Cytotoxic T cell (primary cell): ENCODE measurements around the genes WDR11 and TACC2.

GRCh38 chr10:119056687-119057108 lies 23.9 kb downstream of the EIF3A start:
- PRO-cap, 2 experiments = no peak in any of the 2 experiments

- PRO-cap, 2 experiments = peak in 1 of 2 experiments; most common plus-strand start chr10:119229331 (in 1)
These were observed 22.2 kb downstream of the GRK5 start for GRCh38 chr10:119229089-119230454.

GRCh38 chr10:119281363-119281937 lies 74.1 kb downstream of the GRK5 start:
- PRO-cap, 2 experiments = no peak in any of the 2 experiments

- PRO-cap, 2 experiments = no peak in any of the 2 experiments
These were observed 123.0 kb downstream of the GRK5 start for GRCh38 chr10:119330248-119330795.

DNA sequence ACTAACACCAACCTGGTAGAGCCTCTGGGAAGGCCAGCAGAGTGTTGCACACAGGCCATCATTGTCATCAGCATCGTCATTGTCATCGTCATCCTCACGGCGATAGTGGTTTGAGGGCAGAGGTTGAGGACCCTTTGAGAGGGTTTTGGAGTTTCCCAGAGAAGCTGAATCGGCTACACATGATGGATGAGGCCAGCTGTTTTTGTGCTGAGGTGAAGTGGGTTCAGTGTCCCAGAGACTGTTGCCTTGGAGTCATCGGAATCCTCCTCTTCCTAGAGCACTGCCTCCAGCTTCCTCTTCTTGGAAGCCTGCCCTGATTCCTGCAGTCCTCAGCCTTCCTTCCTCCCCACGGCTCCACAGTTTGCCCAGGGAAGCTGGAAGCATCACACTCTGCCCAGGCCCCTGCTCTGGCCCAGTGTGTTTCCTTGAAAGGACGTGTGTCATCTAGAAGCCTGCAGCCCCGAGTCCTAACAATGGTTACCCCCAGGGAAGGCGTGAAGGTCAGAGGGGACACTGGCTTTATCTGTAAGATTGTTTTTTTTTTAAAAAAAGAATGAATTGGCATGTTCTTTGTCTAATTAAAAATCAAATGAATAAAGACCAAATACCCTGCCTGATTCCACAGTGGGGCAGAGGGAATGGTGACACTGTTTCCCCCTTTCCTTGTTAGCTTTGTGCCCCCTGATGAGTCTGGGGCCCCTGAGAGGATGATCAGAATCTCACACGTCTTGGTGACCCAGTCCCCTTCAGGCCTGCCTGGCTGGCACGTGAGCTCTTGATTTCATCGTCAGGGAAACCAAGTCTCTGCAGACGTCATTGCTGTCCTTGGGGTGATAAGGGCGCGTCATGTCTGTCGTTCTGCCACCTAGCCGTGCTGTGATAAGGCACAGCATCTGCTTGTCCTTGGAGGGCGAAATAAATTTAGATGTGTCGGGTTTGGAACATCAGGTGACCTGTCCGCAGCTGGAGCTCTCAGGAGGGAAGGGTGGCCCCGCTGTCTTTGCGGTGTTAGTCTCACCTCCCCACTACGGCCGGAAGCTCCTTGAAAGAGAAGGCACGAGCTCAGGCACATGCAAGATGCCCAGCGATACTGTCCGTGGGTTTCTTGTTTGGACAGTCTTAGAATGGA lies 128.9 kb downstream of the GRK5 start:
- PRO-cap, 2 experiments = no peak in any of the 2 experiments

DNA sequence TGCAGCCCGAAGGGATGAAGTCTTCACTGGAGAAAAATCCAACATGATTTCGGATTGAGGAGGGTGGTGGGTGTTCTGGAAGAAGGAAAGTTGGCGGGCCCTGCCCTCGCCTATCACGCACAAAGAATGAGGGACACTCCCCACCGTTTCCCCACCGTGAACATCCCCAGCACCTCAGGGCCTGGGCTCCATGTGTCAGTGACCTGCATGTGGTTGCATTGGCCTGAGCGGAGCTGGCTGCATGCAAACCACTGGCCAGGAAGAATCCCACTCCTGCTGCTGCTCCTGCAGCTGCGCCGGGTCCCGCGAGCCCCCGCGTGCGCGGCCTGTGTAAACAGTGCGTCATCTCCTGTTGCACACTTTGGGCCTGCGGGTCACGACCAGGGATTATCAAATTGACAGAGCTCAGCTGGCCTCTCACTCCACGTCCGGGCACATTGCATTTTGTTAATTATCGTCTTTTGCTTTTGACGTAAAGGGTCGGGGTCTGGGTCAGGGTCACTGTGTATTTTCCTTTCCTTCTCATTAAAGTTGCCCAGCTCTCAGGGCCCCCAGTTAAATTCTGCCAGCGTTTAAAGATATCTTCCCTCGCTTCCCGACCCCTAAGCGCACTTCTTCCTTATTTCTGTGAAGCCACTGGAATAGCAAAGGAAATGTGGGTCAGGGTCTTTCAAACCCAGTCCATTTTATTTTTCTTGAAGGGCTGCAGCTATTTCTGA lies 132.6 kb downstream of the RGS10 start:
- PRO-cap, 2 experiments = no peak in any of the 2 experiments

- PRO-cap, 2 experiments = peak in 1 of 2 experiments; most common plus-strand start chr10:119506143 (in 1); most common minus-strand start chr10:119506056 (in 1)
These were observed 36.5 kb downstream of the RGS10 start for GRCh38 chr10:119505956-119506539.

- PRO-cap, 2 experiments = no peak in any of the 2 experiments
These were observed 7.2 kb downstream of the BAG3 start for GRCh38 chr10:119658101-119659115.

DNA sequence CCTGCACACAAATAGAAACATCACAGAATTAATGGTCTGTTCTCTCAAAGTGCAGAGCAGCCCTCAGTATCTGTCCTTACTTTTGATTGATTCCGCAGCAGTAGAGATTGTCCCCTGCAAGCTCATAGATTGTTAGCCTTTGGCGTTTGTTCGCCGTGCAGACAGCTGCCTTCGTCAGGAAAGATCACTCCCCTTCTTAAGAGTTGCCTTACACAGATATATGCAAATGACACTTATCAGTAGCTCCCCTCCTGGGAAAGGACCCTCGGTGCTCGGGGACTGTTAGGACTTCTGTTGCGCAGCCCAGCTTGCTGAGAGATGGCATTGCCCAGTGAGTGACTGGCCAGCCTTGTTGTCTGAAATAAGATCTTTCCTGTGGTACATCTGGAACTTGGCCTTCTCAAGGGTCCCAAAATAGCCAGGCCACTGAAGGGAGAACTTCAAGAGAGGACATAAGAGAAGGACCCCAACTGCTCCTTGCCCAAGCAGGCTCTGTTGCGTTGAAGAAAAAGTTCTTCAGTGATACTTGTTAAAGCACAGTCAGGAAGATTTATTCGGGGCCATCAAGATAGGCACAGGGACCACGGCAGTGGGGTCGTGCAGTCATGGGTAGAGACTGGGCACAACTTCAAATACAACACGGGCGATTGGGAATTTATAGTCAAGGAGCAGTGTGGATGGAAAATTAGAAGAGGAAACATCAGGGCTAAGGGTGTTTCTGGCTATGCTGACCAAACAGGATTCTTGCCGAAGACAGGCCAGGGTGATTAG lies 17.3 kb downstream of the BAG3 start:
- PRO-cap, 2 experiments = no peak in any of the 2 experiments

DNA sequence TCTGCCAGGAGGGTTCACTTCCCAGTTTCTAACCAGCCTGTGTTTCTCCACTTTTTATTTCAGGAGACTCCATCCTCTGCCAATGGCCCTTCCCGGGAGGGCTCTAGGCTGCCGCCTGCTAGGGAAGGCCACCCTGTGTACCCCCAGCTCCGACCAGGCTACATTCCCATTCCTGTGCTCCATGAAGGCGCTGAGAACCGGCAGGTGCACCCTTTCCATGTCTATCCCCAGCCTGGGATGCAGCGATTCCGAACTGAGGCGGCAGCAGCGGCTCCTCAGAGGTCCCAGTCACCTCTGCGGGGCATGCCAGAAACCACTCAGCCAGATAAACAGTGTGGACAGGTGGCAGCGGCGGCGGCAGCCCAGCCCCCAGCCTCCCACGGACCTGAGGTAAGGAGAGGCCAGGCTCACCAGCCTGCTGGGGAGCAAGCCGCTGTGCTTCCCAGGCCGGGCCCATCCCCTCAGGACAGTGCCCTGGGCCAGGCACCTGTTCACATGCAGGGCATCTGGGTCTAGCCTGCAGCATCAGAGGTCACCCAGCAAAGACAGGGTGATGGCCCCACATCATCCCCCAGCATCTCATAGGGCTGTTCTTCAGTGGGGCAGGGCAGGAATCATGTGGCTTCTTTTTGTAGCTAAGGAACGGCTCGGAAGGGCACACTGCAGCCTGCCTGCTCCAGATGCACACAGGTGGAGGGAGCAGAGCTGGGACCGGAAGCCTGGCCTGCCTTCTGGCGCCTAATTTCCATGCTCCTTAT lies 18.8 kb downstream of the BAG3 start:
- PRO-cap, 2 experiments = no peak in any of the 2 experiments

DNA sequence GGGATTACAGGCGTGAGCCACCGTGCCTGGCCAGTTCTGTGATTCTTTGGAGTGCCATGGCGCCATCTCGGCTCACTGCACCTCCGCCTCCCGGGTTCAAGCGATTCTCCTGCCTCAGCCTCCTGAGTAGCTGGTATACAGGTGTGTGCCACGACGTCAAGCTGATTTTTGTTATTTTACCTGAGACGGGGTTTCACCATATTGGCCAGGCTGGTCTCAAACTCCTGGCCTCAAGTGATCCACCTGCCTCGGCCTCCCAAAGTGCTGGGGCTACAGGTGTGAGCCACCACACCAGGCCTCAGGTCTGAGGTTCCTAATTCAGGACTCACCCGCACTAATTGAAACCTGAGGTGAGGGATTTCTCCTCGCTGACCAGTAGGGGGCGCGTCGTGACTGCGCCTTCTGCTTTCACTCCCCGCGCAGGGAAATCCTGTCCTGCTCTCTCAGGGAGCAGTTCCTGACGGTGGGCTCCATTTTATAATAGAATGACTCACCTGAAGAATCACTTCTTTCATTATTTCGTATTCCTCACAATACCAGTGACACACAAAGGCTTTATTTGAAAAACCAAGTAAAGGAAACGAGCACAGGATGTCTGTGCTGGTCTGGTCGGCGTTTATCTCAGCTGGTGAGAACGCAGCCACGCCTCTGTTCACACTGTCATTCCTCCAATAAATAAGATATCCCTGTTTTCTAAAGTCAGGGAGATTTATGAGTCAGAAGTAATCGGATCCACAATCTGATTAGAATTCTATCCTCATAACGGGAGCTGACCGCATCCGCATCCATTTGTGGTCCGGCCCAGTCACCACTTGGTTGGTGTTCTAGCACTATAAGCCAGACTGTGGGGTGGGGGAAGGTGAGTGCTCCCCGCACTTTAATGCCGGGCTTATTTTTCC lies 35.3 kb downstream of the BAG3 start:
- PRO-cap, 2 experiments = no peak in any of the 2 experiments

GRCh38 chr10:119787876-119788282 lies 62.0 kb downstream of the INPP5F start:
- PRO-cap, 2 experiments = no peak in any of the 2 experiments

- PRO-cap, 2 experiments = no peak in any of the 2 experiments
These were observed 19.8 kb downstream of the MCMBP start for GRCh38 chr10:119852788-119853377.

DNA sequence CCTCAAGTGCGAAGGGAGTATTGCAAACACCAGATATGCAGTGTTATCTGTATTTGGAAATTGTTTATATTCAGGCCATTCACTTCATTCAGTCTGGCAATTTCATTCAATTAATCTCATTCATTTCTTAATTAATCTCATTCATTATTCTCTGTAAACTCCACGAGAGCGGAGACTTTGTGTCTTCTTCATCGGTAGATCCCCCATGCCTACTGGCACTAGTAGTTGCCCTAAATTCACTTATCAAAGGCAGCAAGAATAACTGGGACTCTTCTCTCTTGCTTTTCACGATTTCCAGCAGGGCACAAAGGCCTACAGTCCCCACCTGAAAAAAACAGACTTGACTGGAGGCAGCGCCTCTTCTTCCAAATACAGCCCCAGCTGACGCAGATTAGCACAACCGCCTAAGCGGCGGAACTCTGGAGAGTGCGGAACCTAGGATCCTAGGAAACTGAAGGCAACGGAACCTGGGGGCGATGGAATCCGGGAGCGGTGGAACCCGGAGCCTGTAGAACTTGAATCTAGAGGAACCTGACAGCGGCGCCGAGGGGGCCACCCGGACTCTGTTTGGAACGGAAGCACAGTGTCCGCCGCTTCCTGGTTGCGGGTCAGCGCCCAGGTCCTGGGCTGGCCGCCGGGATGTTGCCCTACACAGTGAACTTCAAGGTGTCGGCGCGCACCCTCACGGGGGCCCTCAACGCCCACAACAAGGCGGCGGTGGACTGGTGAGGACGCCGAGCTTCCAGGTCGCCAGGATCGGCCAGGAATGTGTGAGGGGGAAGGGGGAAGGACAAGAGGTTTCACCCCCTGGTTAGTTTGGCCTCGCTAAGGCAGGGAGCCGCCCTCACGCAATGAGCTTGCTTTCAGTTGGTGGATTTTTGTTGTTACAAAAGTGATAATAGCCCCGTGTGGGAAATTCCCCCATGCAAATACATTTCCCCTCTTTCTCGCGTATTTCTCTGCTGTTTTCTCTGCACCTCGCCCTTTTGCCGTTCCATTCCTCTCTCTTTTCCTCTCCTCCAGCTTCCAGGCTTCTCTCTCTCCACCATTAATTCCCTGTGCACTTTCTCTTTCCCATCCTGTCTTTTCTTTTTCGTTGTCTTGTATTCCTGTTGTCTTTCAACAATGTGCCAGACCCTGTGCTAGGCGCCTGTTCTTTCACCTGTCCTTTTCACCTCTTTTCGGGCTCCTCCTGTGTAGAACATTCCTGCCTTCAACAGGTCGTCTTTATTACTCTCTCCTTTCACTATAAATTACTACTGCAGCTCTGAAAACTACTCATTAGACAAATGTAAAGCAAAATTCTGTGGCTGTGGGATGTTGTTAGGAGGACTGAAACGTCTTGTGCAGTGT lies at the start of gene WDR11:
WDR11 (plus strand) TSS at position 581 of the 1,353 bp plus-strand sequence.
- PRO-cap, 2 experiments = peak in 2 of 2 experiments; most common plus-strand start position 397 of the sequence (in 2); most common minus-strand start position 768 of the sequence (in 2)

- PRO-cap, 2 experiments = no peak in any of the 2 experiments
These were observed 261.3 kb downstream of the WDR11 start for GRCh38 chr10:121112367-121112901.

DNA sequence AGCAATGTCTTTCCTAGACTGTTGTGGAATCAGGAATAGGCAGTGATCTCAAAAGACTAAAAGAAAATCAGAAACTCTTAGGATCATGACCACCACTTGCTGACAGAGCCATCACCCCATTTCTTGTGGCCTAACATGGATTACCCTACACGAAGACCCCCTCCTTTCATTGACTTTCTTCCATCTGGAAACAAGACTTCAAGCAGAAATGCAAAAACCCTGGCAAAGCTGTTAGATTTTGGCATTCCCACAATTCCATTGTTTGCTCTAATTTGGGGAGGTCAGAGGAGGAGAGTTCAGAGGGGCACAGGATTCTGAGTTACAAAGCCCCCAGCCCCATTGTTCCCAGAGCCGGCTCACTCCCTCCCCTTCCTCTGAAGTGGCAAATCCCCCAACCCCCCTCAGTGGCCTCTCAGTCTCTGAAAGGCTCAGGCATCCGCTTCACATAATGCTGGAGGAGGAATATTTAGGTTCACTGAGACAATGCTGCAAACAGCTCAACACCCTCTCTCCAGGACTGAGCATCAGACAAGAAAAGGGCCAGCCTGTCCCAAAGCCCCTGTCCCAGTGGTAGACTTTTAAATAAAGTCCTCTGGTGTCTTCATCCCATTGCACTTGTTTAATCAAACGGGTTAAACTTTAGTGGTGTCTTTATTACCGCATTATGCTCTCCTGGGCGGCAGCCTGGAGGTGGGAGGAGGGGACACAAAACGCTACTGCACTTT lies 258.1 kb downstream of the FGFR2 start:
- PRO-cap, 2 experiments = no peak in any of the 2 experiments

GRCh38 chr10:121549403-121549627 lies 48.9 kb downstream of the FGFR2 start:
- PRO-cap, 2 experiments = no peak in any of the 2 experiments

DNA sequence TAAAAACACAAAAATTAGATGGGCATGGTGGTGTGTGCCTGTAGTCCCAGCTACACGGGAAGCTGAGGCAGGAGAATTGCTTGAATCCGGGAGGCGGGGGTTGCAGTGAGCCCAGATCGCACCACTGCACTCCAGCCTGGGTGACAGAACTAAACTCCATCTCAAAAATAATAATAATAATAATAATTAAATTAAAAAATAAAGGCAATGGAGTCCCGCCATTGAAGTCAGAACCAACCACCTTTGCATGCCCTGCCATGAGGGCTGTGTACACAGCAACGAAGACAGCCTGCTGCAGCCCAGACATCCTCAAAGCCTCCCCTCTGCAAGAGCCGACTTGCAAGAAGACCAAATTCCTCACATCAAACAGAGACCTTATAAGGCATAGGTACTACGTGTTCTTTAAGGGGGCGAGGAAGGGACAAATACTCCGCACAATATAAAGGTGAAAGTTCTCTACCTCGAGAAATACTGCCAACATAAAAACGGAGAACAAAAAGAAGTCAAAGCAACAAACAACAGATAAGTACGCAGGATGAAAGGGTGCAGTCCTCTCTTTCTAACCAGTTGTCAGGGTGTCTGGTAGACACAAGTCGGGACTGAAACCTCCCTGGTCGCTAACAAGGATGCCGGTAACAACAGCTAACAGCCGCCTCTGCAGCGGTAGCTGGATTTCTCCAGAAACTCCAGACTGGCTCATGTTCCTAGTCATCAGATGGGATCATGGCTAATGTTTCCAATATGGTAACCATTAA lies 23.7 kb downstream of the FGFR2 start:
- PRO-cap, 2 experiments = no peak in any of the 2 experiments

DNA sequence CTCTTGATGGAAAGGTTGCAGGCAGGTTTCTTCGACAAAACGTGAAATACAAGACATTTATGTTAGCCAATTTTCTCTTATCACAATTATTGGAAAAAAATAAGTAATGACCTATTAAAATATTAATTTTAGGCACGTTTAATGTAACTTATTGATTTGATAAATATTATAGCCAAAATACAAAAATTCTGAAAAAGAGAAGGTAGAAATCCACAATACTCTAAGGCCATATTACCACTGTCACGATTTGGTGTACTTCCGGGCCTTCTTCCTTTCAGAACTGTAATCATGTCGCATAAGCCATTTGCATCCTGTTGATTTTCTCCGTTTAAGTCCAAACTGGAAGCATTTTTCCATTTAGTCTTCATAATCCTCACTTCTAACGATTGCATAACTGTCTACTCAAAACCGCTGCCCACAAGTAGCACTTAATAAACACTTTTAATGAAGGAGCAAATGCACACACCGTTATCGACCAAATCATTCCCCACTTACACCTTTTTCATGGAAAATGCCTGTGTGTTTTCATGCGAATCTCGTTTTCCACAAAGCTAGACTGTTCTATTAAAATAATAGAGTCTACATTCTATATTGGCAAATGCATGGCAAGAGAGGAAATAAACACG lies 1.2 kb downstream of the ATE1 start:
- PRO-cap, 2 experiments = peak in 2 of 2 experiments; most common plus-strand start position 277 of the sequence (in 1); most common minus-strand start position 549 of the sequence (in 1)

GRCh38 chr10:121988709-121989412 lies at the start of gene TACC2:
TACC2 (plus strand) TSS chr10:121989163.
- PRO-cap, 2 experiments = no peak in any of the 2 experiments